Hair follicular keratinocyte (primary cell): Measurements from ENCODE around the gene HBP1.

DNA sequence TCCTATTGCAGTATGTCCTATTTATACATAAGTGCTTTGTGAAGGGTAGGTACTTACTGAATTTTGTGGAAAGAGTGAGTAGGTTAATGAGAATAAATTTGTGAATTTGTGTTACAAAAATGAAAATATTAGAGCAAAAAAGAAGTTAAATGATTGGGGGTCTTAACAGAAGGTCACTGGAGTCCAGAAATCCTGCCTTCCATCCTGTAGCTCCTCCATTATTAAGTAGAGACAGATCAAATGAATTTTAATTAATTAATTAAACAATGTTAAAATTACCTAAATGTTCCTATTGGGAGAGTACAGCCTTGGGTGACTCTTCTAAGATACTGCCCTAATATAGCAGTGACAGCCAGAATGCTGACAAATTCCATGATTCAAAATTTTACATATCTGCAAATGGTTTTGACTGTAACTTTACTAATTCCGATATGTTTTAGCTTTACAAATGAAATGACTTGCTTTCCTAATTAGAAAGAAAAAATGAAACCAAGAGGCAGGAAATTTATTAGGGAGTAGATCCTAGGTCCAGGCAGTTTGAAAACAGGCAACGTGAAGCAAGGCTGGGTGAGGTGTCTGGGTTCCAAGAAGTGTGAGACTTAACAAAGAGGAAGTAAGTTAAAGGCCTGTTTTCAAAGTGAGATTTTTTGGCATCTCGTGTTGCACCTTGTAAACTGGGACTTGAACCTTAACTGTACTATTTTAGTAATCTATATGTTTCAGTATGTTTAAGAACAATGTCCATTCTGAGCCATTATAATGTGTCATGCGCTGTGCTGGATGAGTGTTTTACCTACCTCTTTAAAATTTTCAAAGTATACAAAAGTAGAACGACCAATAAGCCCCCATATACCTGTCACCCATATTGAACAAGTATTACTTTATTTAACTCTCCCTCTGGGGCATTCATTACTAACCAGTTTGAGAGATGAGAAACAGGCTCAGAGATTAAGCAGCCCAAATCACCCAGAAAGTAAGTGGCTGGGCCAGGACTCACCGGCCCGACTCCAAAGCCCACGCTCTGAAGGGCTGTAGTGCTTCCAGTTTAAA is 1.6 kb downstream of the PIK3CG start:
- RAMPAGE, long total RNA: no peak

DNA sequence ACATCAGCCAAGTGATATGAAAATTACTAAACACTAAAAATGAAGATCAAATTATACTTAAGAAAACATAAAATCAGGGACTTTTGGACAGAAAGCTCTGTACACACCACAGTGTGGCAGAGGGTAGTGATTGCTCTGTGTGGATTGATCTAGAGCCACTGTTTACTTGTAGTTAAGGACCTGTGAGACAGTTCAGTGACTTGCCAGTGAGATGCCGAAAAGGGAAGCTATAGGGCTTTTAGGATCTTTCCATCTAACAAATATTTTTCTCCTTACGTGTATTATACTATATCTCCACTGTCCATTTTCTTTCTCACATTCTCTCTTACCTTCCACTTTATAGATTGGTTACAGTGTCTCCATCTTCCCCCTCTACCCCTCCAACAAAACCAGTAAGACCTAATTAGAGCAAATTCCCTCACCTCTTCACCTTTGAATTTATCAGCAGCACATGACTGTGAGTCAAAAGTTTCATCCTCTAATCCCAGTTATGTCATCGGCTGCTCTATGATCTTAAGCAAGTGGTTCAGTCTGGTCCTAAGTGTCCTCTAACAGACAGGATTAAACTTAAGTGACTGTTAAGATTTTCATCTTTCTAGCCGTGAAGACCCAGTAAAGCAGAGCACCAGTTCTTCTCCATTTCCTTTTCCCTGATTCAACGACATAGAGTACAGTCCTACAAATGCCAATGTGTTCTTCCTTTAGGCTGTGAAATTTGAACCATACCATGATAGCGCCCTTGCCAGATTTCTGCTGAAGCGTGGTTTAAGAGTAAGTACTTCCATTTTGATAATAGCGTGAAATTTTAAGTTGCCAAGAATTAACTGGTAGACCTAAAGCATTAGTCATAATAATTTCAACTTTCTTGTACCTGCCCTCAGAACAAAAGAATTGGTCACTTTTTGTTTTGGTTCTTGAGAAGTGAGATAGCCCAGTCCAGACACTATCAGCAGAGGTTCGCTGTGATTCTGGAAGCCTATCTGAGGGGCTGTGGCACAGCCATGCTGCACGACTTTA is 7.1 kb downstream of the PIK3CG start:
- RAMPAGE, long total RNA: no peak

- RAMPAGE, long total RNA: no peak
Observed at GRCh38 chr7:106891206-106891721, 26.2 kb downstream of the PIK3CG start.

DNA sequence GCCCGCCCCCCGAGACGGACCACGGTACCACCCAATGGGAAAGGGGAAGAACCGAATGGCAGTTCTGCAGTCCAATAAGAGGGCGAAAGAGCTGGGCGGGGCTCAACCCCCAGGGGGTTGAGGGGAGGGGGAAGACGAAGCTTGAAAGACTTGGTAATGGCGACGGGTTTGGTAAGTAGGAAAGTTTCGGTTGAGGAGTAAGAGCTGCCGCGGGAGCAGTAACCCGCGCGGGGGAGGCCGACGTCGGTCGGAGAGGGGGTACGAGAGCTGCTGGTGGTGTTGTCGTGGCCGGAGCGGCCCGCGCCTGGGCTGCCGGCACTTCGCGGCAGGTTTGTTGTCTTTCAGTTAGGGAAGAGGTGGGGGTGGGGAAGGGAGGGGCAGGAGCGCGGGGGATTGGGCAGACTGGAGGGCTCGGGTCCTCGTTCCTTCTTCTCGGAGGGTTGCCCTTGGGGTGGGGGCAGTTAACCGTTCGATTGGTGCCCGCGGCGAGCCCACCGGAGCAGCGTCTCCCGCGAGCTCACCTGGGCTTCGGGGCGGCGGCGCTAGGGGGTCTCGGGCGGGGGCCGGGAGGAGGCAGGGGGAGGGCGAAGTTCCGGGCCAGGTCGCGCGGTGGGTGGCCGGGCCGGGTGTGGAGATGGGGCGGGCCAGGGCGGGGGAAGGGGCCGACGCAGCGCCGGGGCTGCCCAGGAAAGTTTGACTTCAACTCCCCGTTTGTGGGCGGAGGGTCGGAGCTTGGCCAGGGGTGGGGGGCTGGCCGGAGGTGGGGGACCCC is at the start of gene HBP1:
Gene HBP1 (plus strand): TSS at position 147 of the 772 bp plus-strand sequence.
- RAMPAGE, long total RNA: no peak

DNA sequence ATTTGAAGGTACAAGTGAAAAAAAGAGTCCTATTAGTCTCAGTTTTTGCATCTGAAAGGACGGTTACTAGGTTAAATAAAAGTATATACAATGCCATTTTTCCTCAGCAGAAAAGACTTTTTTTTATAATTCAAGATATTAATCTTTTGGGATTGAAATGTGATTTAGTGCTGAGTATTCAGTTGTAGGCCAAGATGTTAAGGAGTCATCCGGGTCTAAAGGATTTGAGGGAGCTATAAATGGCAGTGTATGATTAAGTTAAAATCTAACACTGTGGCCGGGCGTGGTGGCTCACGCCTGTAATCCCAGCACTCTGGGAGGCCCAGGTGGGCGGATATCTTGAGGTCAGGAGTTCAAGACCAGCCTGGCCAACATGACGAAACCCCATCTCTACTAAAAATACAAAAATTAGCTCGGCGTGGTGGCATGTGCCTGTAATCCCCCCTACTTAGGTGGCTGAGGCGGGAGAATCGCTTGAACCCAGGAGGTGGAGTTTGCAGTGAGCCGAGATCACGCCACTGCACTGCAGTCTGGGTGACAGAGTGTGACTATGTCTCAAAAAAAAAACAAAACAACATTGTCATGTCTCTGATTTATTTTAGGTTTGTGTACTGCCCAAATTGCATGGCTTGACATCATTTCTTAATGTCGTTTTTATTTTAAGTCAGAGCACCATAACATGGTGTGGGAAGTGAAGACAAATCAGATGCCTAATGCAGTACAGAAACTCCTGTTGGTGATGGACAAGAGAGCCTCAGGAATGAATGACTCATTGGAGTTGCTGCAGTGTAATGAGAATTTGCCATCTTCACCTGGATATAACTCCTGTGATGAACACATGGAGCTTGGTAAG is 10.6 kb downstream of the HBP1 start:
- RAMPAGE, long total RNA: no peak

GRCh38 chr7:107202917-107203535 is 34.2 kb downstream of the HBP1 start:
- RAMPAGE, long total RNA: no peak

DNA sequence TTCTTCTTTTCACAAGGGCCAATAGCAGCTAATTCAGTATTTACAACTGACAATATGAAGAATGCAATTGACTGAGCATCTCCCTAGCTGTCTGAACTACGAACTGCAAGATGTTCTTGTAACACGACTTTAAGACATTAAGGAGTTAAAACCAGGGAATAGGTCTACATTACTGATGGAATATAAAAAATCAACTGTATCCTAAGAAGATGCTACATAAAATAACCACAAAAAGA is 1.4 kb downstream of the GPR22 start:
- RAMPAGE, long total RNA: no peak

- RAMPAGE, long total RNA: no peak
Observed at GRCh38 chr7:107744492-107744718, 463 bp downstream of the CBLL1 start.

GRCh38 chr7:107763577-107763878 is 19.6 kb downstream of the CBLL1 start:
- RAMPAGE, long total RNA: no peak

DNA sequence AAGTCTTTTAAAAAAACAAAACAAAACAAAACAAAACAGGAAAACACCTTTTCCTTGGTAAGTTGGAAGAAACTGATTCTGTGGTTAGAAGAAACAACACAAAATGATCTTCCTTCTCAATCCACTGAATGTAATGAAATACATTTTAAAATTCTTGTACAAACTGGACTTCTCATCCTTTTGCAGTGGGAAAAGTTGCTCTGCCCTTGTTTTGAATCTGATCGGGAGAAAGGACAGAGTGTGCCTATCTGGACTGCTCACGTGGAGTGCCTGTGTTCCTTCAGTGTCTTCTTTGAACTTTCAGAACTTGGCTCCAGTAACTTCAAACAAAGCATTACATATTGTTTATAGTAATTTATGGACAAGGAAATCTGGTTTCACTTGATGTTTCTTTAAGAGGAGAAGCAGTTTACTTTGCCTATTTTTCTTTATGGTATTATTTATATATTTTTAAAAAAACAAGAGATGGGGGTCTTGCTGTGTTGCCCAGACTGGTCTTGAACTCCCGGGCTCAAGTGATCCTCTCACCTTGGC is 17.1 kb downstream of the SLC26A3 start:
- RAMPAGE, long total RNA: no peak

DNA sequence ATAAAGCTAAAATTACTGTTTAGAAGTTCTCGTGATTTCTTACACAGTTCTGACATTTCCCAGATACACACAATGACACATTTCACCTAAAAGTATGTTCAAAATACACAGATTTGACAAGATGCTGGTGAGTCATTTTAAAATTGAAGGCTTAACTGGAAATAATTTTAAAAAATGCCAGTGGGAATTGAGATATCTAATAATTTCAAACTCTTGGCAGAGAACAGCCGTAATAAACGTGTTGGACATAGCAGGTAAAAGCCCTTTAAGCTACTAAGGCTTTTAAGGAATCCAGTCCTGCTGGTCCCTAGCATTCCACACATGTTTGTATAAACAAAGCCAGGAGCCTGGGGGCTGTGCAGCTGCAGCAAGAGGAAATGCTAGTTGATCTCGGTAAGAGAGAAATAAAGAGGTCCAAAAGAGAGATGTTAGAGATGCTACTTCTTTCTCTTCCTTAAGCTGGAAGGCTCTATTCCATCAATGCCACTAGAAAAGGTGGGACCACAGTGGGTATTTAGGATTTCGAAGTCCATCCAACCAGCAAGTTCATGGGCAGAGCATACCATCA is 50.5 kb downstream of the LAMB1 start:
- RAMPAGE, long total RNA: no peak

GRCh38 chr7:108001141-108001818 is 1.7 kb downstream of the LAMB1 start:
- RAMPAGE, long total RNA: no peak

- RAMPAGE, long total RNA: no peak
Observed at GRCh38 chr7:108294562-108295113, 161.6 kb downstream of the NRCAM start.

DNA sequence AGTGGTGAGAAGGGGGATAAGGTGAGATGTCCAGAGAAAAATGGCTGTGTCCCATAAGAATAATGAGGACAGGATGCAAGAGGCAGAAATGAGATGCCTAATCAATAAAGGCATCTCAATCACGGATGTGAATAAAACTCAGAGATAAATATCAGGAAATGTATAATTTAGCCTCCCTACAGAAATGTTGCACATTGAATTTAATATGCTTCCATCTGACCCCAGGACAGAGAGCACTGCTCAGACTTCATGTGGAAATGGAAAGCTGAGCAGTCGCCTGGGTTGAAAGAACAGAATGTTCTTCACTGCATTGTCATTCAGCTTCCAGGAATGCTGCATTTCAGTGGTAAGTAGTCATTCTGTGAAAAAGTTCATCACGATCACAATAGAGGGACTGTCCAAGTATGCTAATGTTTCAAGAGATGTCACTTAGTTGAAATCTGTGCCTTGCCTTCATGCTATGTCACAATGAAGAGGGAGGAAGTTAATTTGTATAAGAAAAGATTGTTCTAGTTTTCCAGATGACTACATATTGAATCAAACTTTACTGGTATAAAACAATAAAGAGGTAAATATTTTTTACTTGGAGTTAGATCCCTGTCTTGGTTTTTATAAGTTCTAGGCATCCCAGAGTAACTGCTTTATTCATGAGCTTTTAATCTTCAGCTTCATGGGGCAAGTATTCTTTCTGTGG is 147.3 kb downstream of the NRCAM start:
- RAMPAGE, long total RNA: no peak

DNA sequence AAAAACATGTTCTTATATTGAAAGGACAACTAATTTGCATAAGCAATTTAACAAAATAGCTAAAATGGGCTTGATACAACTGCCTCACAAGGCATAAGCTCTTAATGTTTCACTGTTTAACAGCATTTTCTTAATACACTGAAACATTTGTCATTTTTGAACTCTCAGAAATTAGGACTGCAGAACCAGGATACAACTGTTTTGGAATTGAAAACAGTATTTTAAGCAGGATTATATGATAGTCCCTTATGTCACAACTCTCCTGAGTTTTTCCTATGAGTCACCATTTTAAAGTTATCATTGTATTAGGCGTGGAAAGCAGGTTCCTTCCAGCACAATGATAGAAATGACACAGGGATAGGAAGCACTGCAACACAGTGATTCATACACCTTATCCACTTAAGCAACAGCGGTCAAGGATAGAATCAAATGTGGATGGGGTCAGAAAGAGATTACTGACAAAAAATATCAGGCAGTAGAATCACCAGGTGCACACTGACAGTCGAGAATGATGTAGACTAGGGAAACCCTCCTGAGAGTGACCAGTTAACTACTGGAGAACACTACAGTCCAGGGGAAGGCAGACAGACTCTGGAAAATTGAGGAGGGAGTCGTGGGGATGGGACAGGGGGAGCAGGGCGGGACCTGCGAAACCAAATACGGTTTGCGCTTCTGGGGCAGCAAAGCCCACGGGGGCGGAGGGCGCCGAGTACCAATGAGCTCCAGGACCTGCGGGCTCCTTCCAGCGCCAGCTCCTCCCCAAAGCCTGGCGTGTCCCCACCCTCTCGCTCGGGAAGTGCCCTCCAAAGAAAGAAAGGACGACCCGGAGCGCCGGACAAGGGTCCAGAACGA is 580 bp downstream of the PNPLA8 start:
- RAMPAGE, long total RNA: no peak

GRCh38 chr7:109596816-109597345 is 1027.2 kb downstream of the DNAJB9 start:
- RAMPAGE, long total RNA: no peak

- RAMPAGE, long total RNA: no peak
Observed at GRCh38 chr7:110663084-110663714, 427.7 kb upstream of the LRRN3 start.

GRCh38 chr7:110872476-110872826 is 218.5 kb upstream of the LRRN3 start:
- RAMPAGE, long total RNA: no peak

DNA sequence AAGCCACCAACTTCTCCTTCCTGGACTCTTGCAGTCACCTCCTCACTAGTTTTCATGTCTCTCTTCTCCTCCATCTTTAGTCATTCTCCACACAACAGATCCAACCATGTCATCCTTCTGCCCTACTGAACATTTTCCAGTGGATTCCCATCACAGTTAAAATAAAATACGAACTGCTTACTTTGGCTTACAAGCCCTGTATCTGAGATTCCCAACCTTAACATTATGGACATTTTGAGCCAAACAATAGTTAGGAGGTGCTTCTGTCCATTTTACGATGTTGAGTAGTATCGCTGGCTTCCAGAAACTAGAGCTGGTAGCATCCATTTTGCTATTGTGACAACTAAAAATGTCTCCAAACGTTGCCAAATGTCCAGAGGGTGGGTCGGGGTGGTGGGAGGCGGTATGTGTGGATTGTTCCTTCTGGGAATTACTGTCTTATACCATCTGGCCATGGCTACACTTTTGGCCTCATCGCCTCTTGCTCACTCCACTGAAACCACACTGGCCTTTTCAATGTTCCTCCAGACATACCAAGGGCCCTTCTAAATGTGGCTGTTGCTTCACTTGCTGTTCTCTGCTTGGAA is 190.4 kb upstream of the LRRN3 start:
- RAMPAGE, long total RNA: no peak

DNA sequence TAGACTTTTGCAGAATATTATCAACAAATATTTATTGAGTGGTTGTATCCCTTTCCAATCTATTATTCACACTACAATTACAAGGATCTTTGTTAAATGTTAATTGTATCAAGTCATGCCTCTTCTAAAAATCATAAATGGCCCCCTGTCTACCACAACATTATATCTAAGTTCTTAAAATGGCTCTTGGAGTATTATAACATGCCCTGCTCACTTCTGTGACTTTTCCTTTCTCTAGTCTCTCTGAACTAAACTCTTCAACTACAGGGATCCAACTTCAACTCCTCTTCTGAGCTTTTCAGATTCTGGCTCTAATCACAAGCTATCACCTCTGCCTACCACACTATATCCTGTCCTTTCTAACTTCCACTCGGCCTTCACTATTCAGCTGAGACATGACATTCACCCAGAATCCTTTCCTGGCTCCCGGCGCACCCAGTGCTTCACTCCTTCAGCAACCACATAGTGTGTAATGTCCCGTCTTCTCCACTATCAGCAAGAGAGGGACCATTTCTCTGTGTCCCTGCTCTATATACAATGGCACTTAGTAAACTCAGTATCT is 219.1 kb downstream of the IMMP2L start:
- RAMPAGE, long total RNA: no peak